Breast epithelium (tissue), 2 donors: ENCODE measurements around a stretch of chr6.

GRCh38 chr6:49541756-49542304 lies 8.6 kb upstream of the C6orf141 start:
- PRO-cap = no peak
- RAMPAGE, long total RNA, 2 experiments = no peak in any of the 2 experiments

DNA sequence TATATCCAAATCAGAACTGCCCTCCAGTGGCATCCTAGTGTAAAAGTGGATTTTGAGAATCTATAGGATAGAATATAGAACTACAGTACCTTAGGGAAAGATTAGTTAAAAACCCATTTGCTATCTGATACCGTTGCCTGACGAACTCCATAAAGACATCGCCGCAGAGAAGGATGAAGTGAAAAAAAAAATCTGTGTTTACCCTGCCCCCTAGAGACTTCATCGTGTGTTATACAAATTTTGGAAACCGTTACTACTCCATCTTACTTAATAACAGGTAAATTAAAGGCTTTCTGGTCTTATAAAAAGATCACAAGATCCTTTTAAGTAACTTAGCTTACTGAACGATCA lies 647 bp upstream of the MCM3 start:
- PRO-cap = no peak
- RAMPAGE, long total RNA, 2 experiments = no peak in any of the 2 experiments

GRCh38 chr6:52352388-52353212 lies 9.4 kb upstream of the PAQR8 start:
- PRO-cap = no peak
- RAMPAGE, long total RNA, 2 experiments = no peak in any of the 2 experiments

DNA sequence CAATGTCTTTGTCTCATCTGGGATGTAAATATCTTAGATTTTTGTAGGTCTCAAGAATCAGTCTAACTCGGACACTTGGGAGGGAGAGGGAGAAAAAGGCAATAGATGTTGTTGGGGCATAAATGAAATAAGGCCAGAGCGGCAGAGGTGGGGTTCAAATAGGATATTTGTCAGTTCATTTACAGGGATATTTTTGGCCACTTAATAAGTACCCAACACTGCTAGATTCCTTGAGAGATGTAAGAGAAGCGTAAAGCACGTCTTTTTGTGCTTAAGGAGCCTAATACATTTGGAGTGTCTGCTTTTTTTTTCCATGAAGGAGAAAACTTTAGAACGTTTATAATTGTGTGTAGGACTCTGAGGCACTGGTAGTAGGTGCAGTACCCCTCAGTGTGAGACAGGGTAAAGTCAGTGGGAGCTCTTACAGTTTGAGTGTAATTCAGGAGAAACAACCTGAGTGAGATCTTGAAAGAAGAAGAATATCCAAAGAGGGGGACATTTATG lies 8.3 kb downstream of the PAQR8 start:
- PRO-cap = no peak
- RAMPAGE, long total RNA, 2 experiments = no peak in any of the 2 experiments

DNA sequence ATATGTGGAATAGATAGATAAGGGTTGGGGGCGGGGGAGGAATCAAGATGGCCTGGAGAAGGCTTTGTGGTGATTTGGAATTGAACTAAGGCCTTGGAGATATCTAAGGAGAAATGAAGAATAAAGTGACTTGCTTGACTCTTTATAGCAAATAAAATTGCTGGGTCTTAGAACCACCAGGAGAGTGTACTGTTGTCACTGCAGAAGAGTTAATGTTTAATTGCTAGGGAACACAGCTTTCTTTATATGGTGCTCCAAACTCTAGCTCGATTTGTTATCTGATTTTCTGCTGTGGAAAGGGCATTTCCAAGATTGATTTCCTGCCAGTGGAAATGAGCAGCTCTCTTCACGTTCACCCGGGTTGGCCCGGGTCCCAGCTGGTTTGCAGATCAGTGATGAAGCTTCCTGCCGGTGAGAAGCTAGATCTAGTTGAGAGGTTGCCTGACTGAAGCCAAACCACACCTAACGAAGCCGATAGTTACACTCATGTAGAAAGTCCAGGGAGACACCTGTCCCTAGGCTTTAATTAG lies 27.6 kb downstream of the PAQR8 start:
- PRO-cap = no peak
- RAMPAGE, long total RNA, 2 experiments = no peak in any of the 2 experiments

GRCh38 chr6:52496673-52496979 lies 76.5 kb downstream of the EFHC1 start:
- PRO-cap = no peak
- RAMPAGE, long total RNA, 2 experiments = no peak in any of the 2 experiments

DNA sequence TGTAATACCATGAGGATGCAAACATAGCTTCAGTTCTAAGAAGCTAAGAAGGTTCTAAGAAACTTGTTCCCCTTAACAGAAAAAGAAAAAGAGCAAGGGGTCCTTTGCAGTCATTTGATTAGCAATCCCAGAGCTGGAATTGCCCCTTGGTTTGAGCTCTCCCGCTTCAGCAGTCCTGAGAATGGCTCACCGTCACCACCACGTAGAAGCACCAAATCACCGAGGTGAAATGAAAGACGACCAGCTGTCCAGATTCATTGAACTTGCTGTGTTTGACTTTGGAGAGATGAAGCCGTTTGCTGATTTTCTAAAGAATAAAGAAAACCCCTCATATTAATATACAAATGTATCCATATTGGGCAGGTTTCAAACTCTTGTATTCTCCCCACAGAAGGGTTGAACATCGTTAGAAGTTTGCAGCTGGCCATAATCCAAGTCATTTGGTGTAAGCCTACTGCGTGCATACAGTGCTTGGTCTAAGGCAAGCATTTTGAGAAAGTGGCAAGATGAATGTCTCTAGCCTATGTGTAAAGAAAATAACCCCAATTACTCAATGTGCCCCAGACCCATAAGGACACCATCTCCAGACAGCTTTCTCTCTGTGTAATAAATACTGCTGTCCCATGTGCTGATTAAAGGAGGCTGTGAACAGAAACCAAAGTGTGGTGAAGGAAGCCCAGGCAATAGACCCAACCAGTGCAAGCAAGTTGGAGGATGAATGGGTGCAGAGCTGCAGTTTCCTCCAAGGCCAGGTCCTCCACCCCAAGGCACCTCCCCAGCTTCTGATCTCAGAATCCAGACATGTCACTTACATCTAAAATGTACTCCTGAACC lies 60.8 kb downstream of the TRAM2 start:
- PRO-cap = no peak
- RAMPAGE, long total RNA, 2 experiments = no peak in any of the 2 experiments

DNA sequence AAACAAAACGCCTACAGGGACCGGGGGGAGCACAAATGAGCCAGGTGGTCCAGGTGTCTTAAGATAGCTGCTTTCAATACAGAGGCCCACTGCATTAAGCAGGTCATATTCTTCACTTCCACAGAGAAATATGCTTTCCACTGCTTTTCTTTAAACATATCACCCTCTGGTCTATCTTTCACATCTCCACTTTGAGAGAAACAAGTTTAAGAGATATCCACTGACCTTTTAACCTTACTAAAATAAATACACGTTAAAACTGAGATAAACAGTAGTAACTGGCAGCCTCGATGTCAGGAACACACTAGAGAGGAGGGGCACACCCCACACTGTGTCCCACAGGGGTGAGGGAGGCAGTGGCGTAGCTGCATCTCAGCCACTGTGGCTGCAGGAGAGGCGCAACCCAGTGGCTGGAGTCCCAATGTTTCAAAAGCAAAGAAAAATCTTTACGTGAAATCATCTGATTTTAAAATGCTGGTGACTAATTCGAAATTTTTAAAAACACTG lies 54.9 kb downstream of the TRAM2 start:
- PRO-cap = no peak
- RAMPAGE, long total RNA, 2 experiments = no peak in any of the 2 experiments

- PRO-cap = no peak
- RAMPAGE, long total RNA, 2 experiments = no peak in any of the 2 experiments
Measured at GRCh38 chr6:52575185-52575998, 1.5 kb downstream of the TRAM2 start.

GRCh38 chr6:52598001-52598955 lies 21.4 kb upstream of the TRAM2 start:
- PRO-cap = no peak
- RAMPAGE, long total RNA, 2 experiments = no peak in any of the 2 experiments

DNA sequence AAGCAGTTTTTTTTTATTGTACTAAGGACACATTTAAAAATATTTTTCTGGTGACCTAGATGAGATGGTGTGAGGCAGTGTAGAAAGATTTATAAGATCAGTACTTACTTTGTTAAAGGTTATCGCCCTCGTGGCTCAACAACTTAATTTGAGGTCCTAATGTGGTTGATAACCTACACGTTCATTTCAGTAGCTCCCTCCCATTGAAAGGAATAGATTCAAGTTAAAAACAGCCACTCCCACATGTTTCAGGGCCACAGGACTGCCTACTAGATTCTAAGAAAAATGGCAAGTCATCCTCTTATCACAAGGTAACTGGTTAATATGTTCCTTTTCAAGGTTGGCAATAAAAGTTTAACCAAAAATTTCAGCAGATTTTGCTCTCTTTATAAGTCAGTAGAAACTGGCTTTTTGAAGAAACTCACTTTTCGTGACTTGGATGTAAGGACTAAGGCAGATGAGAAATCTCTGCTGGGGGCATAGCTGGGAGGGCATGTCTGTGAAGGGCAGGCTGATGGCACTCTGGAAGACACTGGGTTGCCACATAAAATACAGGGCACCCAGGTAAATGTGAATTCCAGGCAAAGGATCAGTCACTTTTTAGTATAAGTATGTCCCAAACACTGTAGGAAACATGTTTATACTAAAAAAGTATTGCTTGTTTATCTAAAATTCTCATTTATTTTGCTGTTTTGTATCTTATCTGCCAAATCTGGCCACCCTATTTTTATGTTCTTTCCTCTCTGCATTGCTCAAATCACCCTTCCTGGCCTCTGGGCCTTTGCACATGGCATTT lies 16.9 kb downstream of the GSTA2 start:
- PRO-cap = no peak
- RAMPAGE, long total RNA, 2 experiments = no peak in any of the 2 experiments

DNA sequence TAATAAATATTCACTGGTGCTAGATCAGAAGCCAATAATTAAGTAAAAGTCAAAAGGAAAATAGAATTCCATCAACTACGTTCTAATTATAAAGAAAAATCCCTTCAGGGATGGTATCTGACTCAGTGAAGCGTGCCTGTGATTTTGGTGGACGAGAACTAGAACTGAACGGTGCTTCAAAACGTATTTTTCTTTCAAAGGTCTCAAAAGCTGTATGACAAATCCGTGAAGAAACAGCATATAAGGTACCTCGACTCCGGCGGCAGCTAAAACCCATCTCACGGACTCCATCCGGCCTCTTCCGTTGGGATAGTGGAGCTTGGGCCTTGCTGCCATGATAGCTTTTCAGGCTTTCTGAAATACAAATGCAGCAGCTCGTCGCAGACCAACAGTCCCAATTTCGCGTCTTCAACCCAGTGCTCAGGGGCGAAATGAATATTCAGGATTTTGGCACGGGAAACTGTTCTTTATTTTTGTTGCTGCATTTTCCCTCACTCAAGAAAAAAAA lies 1.1 kb downstream of the GSTA4 start:
- PRO-cap = no peak
- RAMPAGE, long total RNA, 2 experiments = no peak in any of the 2 experiments

- PRO-cap = no peak
- RAMPAGE, long total RNA, 2 experiments = no peak in any of the 2 experiments
Measured at GRCh38 chr6:53199117-53199597, 50.5 kb upstream of the GCM1 start.

DNA sequence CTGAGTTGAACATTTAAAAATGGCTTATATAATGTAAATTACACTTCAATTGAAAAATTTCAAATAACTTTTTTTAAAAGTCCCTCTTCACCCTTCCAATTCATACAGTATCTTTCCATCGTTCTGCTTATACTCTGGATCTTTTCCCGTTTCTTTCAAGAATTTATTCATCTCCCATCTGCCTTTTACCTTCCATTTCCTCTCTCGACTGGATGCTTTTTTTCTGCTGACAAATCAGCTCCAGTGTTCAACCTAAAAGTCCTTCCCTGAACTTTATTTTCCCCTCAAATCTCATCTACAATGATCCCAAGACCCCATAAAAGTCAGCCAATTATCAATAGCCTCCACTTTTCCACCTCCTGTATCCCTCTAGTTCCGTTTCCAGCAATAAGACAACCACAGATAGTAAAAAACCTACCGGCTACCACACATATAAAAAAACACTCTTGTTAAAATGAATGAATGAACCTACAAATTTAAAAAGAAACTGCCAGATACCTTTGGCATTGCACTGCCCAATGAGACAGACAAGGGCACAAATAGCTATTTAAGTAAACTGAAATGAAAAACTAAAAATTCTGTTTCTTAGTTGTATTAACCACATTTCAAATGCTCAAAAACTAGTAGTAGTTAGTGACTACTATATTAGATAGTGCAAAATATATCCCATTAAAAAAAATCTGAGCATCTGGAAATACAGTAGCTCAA lies 20.9 kb downstream of the ELOVL5 start:
- PRO-cap = no peak
- RAMPAGE, long total RNA, 2 experiments = no peak in any of the 2 experiments

DNA sequence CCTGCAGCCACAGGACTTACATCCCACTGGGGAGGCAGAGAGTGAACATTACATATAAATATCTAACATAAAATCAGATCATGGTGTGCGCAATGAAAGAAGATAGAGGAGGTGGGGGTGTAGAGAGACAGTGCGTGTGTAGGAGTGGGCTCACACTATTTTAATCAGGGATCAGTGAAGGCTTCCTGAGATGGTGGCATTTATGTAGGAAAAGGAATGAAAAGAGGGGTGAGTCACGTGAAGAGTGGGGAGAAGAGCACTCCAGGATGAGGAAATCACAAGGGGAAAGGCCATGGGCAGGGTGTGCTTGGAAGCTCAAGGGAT lies 80.2 kb downstream of the GCLC start:
- PRO-cap = no peak
- RAMPAGE, long total RNA, 2 experiments = no peak in any of the 2 experiments

- PRO-cap = no peak
- RAMPAGE, long total RNA, 2 experiments = no peak in any of the 2 experiments
Measured at GRCh38 chr6:53493310-53493852, 51.5 kb downstream of the GCLC start.

GRCh38 chr6:53618893-53619330 lies 46.6 kb downstream of the KLHL31 start:
- PRO-cap = no peak
- RAMPAGE, long total RNA, 2 experiments = no peak in any of the 2 experiments

DNA sequence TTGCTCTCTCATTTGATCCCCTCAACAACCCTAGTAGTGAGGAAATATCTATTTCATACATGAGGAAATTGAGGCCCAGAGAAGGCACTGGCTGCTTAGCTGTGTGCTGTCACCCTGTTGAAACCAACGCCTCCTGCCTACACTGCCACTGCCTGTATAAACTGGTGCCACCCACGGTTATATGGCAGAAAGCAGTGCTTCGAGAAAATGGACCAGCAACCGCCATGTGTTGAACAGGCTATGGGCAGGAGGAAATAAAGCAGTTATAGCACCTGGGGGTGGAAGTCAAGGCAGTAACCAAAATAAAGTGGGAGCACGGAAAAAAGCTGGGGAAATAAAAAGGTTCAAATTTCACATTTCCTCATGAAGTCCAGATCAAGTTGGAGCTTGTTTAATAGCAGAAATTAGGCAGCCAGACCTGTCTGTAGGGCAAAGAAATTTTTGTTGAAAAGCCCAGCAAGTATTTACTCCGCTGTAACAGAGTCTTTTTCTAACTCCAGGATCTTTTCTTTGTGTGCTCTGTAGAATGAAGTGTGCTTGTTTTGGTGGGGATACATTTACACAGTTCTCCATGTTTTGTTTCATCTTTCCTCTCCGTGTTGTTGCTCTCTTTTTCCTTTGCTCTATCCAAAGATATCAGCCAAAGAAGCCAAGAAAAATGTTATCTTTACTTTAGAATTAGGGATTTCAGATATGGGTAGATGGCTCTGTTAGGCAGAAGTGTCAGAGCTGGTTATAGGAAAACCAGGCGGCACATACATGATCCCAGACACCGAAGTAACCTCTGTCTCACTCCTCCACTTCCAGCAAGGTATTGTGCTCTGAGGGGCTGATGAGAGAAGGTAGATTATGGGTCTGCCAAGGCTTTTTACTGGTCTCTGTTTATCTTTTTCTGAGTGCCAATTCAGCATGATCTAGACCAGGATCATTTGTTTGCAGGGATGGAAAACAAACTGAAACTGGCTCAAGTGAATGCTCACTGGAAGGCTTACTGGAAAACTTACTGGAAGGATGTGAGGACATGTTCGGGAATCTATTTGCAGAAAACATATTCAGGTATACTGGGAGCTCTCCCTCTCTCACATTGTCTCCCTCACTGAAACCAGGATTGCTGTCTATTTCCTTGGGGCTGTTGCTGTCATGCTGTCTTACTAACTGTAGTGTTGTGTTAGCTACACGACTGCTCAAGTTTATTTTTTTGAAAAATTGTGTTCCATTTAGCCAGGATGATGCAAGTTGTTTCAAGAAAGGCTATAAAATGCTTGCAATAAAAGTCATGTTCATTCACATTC lies 37.5 kb downstream of the KLHL31 start:
- PRO-cap = no peak
- RAMPAGE, long total RNA, 2 experiments = no peak in any of the 2 experiments

DNA sequence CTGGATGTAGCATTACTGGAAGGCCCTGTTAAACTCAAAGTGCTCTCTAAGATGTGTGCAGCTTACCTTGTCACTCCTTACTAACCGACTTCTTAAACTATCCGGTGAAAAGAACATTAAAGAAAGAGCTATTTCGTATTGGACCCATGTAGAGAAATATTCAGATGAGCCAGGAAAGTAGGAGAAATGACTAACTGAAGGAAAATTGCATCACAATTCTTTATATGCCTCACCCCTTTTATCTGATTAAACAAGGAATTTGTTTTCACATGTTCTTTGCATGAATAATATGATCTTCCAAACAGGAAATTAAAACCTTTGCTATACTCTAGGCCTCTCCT lies 42.0 kb upstream of the LRRC1 start:
- PRO-cap = no peak
- RAMPAGE, long total RNA, 2 experiments = no peak in any of the 2 experiments

DNA sequence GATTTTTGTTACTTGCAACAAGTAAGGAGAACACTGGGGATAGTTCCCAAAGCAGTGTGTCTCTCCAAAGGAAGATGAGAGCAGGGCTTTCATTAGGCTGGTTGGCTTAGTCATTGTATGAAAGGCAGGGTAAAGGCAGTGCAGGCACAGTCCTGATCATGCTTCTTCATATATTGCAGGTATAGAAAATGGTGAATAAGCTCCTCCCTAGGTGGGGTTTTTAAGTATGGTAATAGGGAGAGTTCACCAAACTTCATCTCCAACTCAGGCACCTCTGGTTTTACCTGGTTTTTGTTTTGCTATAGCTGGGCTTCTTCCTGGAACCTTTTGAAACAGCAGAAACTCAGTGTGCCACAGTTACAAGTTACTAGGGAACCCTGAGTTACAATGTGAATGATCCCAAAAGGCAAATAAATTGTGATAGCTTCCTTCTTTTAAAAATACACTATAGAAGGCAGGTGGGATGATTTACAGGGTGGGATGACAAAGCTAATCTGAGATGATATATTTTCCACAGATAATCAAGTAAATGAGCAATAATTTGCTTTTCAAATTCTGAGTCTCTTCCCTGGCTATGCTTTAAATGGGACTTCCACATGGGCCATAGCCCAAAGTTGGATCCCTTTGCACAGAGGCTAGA lies 101.4 kb upstream of the MLIP start:
- PRO-cap = no peak
- RAMPAGE, long total RNA, 2 experiments = no peak in any of the 2 experiments